ENCODE measurements around the gene ZNF839.

GRCh38 chr14:102227509-102227961 lies 77.4 kb downstream of the MOK start:
- PRO-cap = unidirectional peak, minus-strand start at chr14:102227576
- RAMPAGE, long total RNA, 4 experiments = no peak in any of the 4 experiments

DNA sequence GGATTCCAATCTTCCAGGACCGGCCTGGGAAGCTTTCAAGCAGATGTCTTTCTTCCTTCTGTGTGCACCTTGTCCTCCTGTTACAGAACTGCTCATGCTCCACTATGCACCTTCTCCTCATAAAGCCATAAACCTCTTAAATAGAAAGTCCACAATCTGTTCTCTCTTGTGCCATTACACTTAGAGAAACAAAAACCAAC lies 12.5 kb downstream of the MOK start:
- PRO-cap = no peak
- RAMPAGE, long total RNA, 4 experiments = no peak in any of the 4 experiments

- PRO-cap = bidirectional peak, plus-strand start at chr14:102319732, minus-strand start at chr14:102319658
- RAMPAGE, long total RNA, 4 experiments = no peak in any of the 4 experiments
Observed at GRCh38 chr14:102318998-102320058, at the start of gene ZNF839. Gene ZNF839 (plus strand): TSS chr14:102319746.

GRCh38 chr14:102431650-102432070 lies 68.9 kb downstream of the TECPR2 start:
- PRO-cap = no peak
- RAMPAGE, long total RNA, 4 experiments = no peak in any of the 4 experiments

DNA sequence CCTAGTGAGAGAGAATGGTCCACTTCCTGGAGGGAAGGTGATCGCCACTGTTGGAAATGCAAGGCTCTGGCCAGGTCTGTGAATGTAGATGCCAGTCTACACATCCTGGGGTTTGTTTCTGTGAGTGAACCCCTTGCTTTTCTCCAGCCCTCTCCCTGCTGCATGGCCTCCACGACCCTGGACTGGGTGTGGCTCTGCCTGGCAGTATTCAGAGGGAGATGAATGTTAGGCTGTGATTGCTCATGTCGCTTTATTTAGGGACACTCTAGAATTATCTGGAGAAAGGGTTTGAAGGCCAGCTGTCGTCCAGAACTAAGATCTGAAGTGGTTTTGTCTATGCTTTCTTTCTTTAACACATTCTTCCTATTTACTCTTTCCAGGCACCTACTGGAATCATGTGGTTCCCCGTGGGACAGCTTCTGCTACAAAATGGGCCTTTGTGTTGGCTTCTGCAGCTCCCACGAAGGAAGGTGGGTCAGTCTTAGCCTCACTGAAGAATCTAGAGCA lies 59.3 kb downstream of the ANKRD9 start:
- PRO-cap = no peak
- RAMPAGE, long total RNA, 4 experiments = no peak in any of the 4 experiments

DNA sequence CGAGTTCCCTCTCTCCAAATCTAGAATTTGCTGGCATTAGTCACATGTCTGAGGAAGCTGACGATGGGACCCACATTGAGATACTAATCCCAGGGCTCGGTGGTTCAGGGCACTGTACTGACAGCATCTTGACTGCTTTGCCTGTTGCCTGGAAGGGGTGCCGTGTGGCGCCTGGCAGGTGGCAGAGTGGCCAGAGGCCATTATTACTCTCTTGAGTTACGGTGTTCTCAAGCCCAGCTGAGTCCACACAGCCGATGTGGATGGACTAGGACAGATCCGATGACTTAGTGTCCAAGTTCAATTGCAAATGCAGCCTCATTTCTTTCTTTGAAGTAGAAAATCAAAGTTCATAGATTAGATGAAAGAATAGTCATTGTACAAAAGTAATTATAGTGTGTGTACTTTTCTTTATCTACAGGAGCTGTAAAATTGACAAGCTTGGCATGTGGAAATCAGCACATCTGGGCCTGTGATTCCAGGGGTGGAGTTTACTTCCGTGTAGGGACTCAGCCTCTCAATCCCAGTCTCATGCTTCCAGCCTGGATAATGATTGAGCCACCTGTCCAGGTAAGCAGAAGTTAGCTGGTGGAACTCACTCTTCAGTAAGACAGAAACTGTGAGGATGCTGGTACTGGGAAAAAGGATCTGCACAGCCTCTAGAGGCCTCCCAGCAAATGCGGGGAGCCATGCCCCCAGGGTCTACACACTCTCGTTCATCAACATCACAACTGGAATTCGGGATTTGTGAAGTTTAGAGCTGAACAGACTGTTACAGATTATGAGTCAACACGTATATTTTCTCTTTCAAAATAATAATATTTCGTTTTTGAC lies 44.6 kb downstream of the ANKRD9 start:
- PRO-cap = no peak
- RAMPAGE, long total RNA, 4 experiments = no peak in any of the 4 experiments

DNA sequence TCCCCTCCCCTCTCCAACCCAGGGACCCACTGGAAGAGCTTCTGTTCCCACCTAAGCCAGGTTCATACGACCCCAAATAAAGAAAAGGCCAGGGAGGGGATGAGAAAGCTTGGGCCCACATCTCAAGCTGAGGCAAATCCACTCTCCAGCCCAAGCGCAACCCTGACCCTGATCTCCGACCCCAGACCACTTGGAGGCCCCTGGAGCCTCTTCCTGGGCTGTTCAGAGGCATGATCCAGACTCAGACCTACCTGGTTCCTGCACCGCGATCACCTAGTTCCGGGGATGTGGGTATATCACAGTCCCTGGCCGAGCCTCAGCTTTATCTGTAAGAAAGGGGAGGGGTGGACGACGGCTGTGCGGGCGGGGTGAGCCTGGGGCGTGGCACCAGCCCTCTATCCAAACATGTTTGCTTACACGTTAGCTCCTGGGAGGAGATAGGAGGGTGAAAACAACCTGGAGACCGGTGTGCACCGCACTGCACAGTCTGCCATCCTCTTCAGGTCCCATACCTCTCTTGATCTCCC lies 1.3 kb downstream of the ANKRD9 start:
- PRO-cap = no peak
- RAMPAGE, long total RNA, 4 experiments = no peak in any of the 4 experiments

DNA sequence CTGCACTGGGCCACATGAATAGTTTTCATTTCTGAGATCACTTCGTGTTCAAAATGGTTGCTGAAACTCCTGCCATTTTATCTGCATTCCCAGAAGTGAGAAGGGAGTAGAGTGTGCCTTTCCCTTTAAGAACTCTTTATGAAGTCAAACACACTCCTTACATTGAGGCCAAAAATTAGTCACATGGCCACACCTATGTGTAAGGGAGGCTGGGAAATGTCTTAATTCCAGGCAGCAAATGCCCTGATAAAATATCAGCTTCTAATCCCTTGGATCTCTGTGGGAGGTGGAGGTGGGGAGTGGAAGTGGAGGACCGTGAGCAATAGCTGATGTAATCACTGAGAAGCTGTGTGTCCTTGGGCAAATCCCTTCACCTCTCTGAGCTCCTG lies 22.6 kb upstream of the ANKRD9 start:
- PRO-cap = no peak
- RAMPAGE, long total RNA, 4 experiments = no peak in any of the 4 experiments

GRCh38 chr14:102551913-102552646 lies 40.4 kb upstream of the RCOR1 start:
- PRO-cap = no peak
- RAMPAGE, long total RNA, 4 experiments = no peak in any of the 4 experiments

DNA sequence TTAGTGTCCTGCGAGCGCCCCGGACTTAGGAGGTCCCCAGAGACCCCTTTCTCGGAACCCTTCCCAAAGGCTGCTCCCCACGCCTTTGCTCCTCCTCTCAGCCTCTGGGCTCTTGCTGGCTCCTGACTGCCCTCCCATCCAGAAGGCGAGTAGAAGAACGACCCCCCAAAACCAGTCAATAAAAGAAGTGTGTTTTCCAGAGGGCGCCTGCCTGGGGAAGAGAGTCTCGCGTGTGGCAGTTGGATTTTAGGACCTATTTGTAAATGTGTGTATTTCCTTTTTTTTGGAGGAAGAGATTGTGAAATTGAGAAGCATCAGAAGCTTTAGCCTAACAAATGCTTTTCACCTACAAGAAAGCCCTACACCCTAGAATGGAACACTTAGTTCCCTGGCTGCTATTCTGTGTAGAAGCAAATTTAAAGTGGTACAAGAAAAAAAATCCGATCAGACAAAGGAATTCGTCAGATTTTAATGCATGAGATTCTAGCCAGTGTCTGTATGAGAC lies 1.3 kb downstream of the RCOR1 start:
- PRO-cap = unidirectional peak, minus-strand start at position 234 of the sequence
- RAMPAGE, long total RNA, 4 experiments = no peak in any of the 4 experiments

DNA sequence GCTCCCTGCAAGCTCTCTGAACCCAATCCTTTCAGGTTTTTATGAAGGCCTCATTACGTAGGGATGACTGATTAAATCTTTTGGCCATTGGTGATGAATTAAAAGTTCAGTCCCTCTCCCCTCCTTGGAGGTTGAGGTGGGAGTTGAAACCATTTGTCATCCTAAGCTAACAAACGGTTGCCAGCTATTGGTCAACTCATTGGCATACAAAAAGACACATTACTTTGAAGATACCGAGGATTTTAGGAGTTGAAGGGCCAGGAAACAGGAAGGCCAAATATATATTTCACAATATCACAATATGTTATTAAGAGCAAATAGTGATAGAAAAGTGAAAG lies 24.3 kb downstream of the RCOR1 start:
- PRO-cap = no peak
- RAMPAGE, long total RNA, 4 experiments = no peak in any of the 4 experiments

DNA sequence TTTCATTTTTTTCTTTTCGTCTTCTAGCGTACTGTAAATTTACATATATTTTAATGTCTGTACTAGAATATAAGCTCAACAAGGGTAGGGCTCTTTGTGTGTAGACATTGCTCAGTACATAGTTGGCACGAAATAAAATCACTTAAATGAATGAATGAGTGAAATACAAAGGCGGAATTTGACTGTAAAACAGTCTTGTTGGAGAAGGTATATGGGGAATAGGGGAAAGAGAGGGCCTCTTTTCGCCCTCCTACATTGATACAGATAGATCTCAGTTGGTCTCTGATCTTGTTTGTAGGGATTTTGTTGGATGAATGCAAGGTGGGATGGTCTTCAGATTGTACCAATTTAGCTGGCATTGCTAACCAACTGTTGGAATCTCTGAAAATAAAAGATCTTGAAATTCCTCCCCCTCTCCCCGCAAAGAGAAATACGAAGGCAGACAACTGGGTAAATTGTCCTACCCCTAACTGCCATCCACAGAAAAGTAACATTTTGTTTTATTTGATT lies 29.2 kb downstream of the RCOR1 start:
- PRO-cap = no peak
- RAMPAGE, long total RNA, 4 experiments = no peak in any of the 4 experiments

- PRO-cap = no peak
- RAMPAGE, long total RNA, 4 experiments = no peak in any of the 4 experiments
Observed at GRCh38 chr14:102761019-102761700, 16.1 kb upstream of the TRAF3 start.

DNA sequence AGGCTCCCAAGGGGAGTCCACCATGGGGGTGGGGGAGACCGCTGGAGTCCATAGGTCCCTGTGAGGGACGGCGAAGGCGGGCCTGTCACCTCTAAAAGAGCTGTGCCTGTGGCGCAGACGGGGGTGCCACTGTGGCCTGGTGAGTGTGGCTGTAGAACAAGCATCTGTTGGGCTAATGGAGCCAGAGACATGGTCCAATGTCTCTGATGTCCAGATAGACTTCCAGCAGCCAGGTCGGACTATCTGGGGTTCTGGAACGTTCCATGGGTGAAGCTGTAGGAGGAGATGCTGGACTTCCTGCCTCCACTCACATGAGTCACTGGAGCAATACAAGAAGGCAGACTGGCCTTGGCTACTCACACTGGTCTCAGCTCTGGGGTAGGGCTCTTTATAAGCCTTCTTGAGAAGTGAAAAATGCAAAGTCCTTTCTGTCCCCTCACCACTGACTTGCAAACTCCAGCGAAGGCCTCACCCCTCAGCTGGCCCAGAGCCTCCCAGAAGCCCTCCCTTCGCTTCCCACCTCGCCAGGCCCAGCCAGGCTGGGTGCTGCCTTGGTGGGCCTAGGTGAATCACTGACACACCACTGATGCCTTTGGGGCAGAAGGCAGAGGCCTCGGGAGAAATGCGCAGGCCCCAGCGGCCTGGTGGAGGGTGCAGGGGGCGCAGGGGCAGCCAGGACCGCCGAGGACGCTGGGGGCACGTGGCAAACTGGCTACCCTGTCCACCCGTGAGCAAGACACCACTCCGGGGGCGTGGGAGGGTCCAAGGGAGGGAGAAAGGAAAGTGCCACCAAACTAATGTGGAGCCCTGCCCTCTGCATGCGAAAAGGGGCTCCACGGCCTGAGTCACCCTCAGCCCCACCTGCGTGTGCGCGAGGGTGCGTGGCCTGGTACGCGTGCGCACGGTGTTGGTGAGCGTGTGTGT lies 1.0 kb upstream of the TRAF3 start:
- PRO-cap = no peak
- RAMPAGE, long total RNA, 4 experiments = no peak in any of the 4 experiments

- PRO-cap = no peak
- RAMPAGE, long total RNA, 4 experiments = no peak in any of the 4 experiments
Observed at GRCh38 chr14:102849574-102850342, 72.5 kb downstream of the TRAF3 start.

DNA sequence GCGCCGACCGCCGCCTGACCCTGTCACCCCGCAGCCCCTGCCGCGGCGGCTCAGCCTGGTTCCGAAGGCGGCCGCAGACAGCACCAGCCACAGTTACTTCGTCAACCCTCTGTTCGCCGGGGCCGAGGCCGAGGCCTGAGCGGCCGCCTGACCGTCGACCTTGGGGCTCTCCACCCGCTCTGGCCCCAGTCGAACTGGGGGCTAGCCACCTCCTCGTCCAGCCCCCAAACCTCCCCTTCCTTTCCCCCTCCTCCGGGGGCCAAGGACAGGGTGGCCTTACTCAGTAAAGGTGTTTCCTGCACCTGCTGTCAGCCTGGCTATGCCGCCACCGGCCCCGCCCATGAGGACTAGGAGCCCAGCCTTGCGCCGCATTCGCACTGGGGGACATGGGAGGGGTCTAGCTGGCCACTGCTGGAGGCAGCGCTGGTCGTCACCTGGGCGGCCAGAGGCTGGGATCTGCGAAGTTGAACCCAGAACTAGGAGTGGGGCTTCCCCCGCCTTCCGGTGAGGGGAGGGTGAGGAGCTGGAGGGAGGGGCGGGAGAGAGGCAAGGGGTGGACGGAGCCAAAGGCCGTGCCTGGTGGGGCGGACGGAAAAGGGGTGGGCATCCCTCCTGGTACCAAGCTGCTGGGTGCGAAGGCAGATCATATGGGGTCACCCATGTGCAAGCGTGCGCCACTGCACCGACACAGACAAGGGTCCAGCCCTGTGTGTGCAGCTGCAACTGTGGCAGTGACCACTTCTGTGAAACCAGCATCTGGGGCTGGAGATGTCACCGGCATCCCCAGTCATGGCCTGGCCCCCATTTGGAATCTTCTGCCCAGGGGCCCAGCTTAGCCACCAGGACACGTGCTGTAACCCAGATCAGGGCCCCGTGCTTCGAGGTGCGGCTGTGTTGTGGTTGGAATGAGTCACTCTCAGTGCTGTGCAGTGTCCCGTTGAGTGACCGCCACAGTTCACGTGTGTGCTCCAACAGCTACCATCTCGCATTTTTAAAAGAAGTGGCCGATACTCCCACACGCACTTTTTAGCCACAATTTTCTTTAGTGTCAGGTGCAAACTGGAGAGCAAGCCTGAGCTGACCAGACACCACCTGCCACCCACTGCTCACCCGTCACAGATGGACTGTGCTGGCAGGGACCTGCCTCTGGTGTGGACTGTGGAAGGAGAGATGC lies 8.5 kb downstream of the AMN start:
- PRO-cap = no peak
- RAMPAGE, long total RNA, 4 experiments = no peak in any of the 4 experiments

- PRO-cap = no peak
- RAMPAGE, long total RNA, 4 experiments = no peak in any of the 4 experiments
Observed at GRCh38 chr14:103052292-103052819, 5.0 kb downstream of the CDC42BPB start.

GRCh38 chr14:103067430-103068136 lies 10.2 kb upstream of the CDC42BPB start:
- PRO-cap = no peak
- RAMPAGE, long total RNA, 4 experiments = no peak in any of the 4 experiments

DNA sequence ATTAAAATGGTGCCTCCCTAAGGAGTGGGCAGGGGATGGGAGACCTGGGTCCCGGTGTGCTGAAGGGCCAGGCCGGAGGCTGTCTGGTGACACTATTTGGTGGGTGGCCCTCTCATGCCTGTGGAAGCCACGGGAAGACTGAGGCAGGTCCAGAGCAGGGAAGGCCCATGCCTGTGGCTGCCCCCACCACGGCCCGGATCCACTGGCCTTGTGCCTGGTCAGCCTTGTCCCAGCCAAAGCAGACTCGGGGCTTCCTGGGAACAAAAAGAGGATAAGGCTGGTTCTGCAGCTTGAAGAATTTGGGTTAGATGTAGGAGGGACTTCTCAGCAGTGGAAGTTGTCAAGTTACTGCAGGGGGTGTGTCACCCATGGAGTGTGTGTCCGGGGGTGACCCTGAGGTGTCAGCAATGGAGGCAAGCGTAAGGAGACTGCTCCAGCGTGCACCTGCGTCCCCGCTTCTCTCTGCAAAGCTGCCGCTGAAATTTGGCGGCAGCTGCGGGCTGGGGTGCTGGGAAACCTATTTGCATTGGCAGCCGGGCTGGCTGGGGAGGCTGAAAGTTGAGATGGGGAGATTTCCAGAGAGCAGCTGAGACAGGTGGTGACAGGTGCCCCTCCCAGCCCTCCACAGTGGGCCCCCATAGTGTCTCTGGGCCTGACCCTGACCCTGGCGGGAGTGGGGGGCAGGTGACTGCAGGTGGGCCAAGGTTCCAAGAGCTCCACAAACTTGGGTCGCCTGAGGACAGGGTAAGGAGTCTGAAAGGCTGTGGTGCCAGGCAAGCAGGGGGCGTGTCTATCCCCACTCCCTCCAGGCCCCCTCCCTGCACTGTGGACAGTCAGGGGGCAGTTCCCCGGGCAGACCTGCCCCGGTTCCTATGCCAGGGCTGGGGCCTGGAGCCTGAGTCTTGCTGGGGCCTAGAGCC lies 12.4 kb upstream of the TNFAIP2 start:
- PRO-cap = no peak
- RAMPAGE, long total RNA, 4 experiments = no peak in any of the 4 experiments

DNA sequence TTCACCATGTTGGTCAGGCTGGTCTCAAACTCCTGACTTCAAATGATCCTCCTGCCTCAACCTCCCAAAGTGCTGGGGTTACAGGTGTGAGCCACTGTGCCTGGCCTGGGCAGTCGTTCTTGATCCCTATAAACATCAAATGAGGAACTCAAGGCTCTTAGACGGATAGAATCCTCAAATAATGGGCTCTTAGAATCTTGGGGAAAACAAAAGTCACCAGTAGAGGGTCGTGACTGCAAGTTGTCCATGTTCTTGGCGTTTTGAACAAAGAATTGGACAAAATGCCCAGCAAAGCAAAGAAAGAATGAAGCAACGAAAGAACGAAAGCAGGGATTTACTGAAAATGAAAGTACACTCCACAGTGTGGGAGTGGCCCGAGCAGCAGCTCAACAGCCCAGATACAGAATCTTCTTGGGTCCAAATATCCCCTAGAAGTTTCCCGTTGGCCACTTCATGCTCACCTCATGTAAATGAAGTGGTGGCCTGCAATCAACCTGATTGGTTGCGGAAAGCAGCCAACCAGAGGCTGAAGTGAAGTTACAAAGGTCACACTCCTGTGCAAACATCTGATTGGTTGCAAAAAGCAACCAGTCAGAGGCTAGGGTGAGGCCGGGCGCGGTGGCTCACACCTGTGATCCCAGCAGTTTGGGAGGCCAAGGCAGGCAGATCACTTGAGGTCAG lies 8.3 kb upstream of the TNFAIP2 start:
- PRO-cap = unidirectional peak, minus-strand start at position 266 of the sequence
- RAMPAGE, long total RNA, 4 experiments = no peak in any of the 4 experiments